Heart left ventricle (tissue), 7 donors: ENCODE measurements around a stretch of chr14.

DNA sequence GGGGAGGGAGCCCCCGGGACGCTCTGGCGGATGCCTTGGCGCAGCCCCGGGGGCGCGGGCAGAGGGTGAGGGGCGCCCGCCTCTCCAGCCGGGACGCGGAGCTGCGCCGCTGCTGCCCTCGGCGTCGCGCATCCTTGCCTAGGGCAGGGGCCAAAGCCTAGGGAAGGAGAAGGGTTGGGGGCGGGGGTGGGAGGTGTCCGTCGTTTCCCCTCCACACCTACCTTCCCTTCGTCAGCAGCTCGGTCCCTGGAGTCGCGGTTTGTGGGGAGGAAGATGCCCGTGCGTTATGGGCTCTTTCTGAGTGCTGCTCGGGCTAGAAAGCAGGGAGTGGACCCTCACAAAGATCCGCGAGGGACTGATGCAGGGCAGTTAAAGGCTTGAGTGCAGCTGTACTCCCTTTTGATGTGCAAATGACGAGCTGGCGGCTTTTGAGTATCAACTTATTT lies 862 bp downstream of the FUT8 start:
- PRO-cap, 6 experiments, result peak in 6 of 6 experiments; most common plus-strand start position 228 of the sequence (in 1); most common minus-strand start position 136 of the sequence (in 5)
- RAMPAGE, long total RNA, 2 experiments, result no peak in any of the 2 experiments
- RRBS, result 1% methylated on average over 6 of the region's 32 CpGs

- PRO-cap, 6 experiments, result no peak in any of the 6 experiments
- RAMPAGE, long total RNA, 2 experiments, result no peak in any of the 2 experiments
- RRBS, result no CpG with 5 or more reads among the region's 7 CpGs
Observed at GRCh38 chr14:65797704-65798022, 385.1 kb downstream of the FUT8 start.

DNA sequence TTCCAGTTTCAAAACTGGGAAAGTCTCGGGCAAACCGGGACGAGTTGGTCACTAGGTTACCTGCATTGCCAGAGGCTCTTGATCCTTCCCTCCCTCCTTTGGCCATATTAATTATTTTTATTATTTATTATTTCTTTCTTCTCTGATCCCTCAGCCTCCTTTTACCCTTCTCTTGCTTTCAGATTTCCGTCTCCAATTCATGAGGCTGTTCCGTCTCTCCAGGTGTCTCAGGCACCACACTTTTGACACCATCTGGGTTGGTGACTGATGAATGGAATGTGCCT lies 523.7 kb upstream of the CCDC196 start:
- PRO-cap, 6 experiments, result no peak in any of the 6 experiments
- RAMPAGE, long total RNA, 2 experiments, result no peak in any of the 2 experiments
- RRBS, result no CpG with 5 or more reads among the region's 5 CpGs

DNA sequence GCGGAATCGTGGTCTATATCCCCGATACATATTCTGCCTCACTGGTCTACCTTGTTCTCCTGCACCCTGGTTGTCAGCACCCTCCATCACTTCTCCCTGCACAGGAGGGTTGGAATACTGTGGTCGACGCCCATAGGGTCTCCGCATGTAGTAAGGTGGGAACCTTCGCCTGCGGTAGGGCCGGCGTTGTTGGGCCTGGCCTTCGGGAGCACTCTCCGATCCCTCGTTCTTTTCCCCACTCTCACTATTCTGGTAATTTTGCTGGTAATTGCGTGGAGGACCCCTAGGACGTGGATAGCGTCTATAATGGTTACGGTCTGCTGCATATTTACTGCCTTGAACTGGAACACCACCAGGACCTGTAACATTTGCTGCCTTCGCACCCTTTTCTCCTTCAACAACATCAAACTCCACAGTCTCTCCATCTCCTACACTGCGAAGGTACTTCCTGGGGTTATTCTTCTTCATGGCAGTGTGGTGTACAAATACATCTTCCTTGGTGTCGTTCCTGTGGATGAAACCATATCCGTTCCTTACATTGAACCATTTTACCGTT lies 473.0 kb upstream of the CCDC196 start:
- PRO-cap, 6 experiments, result no peak in any of the 6 experiments
- RAMPAGE, long total RNA, 2 experiments, result no peak in any of the 2 experiments
- RRBS, result no CpG with 5 or more reads among the region's 22 CpGs

- PRO-cap, 6 experiments, result no peak in any of the 6 experiments
- RAMPAGE, long total RNA, 2 experiments, result no peak in any of the 2 experiments
- RRBS, result no CpG with 5 or more reads among the region's 14 CpGs
Observed at GRCh38 chr14:67268300-67269045, 27.2 kb downstream of the PALS1 start.

DNA sequence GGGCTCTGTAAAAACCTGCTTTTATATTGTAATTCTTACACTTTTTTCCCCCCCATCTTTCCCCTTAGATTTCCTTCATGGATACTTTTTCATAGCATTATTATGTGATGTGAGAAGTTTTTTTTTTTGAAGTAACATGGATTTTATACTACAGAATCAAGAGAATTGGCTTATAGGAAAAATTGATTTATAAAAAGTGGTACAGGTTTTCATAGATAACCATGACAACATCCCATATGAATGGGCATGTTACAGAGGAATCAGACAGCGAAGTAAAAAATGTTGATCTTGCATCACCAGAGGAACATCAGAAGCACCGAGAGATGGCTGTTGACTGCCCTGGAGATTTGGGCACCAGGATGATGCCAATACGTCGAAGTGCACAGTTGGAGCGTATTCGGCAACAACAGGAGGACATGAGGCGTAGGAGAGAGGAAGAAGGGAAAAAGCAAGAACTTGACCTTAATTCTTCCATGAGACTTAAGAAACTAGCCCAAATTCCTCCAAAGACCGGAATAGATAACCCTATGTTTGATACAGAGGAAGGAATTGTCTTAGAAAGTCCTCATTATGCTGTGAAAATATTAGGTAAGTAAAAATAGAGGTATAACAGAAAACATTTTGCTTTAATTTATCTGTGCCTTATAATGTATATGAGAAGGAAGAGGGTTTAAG lies 37.9 kb downstream of the PALS1 start:
- PRO-cap, 6 experiments, result no peak in any of the 6 experiments
- RAMPAGE, long total RNA, 2 experiments, result no peak in any of the 2 experiments
- RRBS, result no CpG with 5 or more reads among the region's 8 CpGs

DNA sequence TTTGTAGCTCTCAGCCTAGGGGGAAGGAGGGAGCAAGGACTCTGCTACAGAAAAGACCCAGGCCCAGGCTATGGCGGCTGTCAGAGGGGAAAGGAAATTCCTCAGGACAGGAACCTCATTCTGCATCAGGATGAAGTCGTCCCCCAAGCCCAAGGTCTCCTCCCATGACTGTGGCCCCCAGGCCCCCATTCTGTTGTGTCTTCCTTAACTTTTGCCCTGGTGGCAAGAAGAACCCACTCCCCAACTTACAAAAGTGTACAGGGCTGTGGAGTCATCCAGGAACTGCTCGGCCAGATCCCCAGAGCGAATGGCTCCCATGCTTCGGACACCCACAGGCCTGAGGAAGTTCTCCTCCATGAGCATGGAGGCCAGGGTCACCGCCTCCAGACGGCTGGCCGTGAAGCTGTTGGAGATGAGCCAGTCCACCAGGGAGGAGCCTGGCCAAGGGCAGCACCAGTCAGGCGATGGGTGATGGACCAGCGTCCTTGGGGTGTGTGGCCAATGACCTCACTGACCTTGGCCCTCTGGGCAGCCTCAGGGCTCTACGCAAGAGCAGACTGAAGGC lies 19.5 kb downstream of the PLEK2 start:
- PRO-cap, 6 experiments, result no peak in any of the 6 experiments
- RAMPAGE, long total RNA, 2 experiments, result no peak in any of the 2 experiments
- RRBS, result no CpG with 5 or more reads among the region's 11 CpGs

- PRO-cap, 6 experiments, result no peak in any of the 6 experiments
- RAMPAGE, long total RNA, 2 experiments, result no peak in any of the 2 experiments
- RRBS, result no CpG with 5 or more reads among the region's 6 CpGs
Observed at GRCh38 chr14:67622628-67623560, 3.2 kb downstream of the ARG2 start.

- PRO-cap, 6 experiments, result no peak in any of the 6 experiments
- RAMPAGE, long total RNA, 2 experiments, result no peak in any of the 2 experiments
- RRBS, result no CpG with 5 or more reads among the region's 2 CpGs
Observed at GRCh38 chr14:67856854-67857200, 37.2 kb downstream of the RAD51B start.

GRCh38 chr14:67888292-67888683 lies 68.7 kb downstream of the RAD51B start:
- PRO-cap, 6 experiments, result no peak in any of the 6 experiments
- RAMPAGE, long total RNA, 2 experiments, result no peak in any of the 2 experiments
- RRBS, result no CpG with 5 or more reads among the region's 1 CpG

DNA sequence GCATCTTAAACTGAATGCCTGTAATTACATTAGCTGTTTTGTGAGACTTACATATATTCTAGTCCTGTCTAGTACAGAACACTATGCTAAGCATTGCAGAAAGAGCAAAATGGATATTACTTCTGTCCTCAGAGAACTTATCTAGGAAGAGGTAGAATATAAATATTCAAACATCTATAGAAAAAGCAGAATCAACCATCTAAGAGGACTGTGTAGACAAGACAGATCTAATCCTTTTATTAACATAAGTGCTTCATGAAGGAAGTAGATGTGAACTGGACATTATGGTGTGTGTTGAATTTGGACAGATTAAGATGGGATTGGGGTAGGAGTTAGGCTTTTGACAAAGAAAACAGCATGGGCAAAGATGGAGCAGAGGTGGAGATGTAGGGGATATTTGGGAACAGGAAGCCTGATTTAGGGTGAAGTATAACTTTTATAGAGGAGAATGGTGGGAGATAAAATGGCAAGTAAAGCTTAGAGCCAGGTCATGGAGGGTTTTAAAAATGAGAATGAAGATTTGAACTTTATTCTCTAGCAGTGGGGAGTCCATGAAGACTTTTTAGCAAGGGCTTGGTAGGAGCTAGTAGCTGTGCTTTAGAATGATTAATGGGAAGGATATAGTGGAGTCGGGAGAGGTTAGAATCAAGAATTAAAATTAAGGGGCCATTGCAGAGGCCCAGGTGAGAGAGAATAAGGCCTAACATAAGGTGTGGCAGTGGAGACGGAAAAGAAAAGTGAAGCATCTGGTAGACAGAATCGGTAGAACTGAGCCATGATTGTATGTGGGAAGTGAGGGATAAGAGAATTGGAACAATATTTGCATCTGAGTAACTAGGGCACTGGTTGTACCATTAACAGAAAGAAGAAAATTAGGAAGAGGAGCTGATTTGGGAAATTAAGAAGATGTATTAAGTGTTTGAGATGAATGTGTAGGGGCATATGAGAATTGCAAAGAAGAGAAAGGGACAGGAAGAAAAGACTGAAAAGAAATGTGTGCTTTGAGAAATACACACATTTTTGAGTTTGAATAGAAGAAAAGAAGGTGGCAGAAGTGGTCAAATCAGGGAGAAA lies 133.7 kb downstream of the RAD51B start:
- PRO-cap, 6 experiments, result no peak in any of the 6 experiments
- RAMPAGE, long total RNA, 2 experiments, result no peak in any of the 2 experiments
- RRBS, result no CpG with 5 or more reads among the region's 3 CpGs

DNA sequence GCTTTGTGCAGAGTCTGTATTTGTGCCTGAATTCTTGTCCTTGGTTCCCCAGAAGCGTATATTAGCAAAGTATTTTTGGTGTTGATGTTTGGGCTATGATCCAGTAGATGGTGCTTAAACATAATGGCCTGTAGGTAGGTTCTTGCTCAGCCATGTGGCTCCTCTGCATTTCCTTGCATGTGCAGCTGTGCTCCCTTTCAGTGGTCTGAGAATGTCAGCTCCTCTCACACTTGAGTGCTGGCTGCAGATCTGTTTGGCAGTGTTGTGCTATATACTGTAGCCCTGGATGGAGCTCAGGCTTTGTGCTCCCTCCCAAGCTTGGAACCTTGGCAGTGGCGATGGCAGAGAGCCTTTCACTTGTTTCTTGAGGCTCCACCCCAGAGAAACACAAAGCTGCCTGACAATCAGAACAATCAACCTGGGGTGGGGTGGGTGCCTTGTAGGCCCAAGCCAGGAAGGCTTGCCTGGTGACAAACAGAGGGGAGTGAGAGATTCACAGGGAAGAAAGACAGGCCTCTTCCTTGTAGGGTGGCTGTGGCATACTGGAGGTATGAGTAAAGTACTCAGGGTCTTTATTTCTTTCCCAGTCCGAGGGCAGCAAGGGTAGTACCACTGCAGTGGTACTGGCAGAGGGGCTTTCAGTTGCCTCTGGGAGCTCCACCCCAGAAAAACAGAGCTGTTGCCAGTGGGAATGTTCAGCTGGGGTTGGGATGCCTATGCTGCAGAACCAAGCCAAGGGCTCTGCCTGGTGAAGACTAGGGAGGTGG lies 255.3 kb downstream of the RAD51B start:
- PRO-cap, 6 experiments, result peak in 1 of 6 experiments; most common minus-strand start position 328 of the sequence (in 1)
- RAMPAGE, long total RNA, 2 experiments, result no peak in any of the 2 experiments
- RRBS, result no CpG with 5 or more reads among the region's 3 CpGs

GRCh38 chr14:68084939-68085601 lies 265.5 kb downstream of the RAD51B start:
- PRO-cap, 6 experiments, result no peak in any of the 6 experiments
- RAMPAGE, long total RNA, 2 experiments, result no peak in any of the 2 experiments
- RRBS, result no CpG with 5 or more reads among the region's 1 CpG

DNA sequence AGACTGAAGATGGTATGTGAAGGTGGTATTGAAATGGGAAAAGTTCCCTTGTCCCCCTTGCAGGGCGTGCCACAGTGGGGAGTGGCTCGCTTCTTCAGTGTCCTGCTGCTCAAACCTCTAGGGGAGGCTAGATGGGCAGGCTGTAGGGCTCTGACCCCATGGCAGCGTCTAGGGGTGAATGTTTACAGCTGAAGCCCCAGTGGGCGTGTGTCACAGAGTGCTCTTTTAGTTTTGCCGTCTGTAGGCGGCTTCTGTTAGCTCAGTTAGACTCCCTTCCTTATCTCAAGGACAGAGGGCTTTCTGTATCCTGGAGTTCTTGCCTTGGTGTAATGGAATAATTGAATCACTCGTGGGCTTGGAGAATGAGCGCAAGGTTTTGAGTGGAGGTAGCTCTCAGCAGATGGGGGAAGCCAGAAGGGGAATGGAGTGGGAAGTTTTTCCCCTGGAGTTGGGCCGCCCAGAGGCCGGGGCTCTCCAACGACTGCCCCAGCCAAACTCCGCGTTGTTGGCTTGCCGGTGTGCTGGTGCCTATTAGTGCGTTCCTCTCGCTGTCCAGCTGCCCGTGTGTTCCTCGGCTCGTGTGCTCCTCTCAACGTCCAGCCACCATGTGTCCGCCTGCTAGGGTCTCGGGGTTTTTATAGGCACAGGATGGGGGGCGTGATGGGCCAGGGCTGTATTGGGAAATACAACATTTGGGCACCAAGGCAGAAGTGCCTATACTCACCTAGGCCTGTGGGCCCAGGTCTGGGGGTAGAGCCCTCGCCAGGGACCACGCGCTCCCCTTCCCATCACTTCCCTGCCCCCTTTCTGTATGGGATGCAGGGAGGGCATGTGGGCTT lies 266.4 kb downstream of the RAD51B start:
- PRO-cap, 6 experiments, result no peak in any of the 6 experiments
- RAMPAGE, long total RNA, 2 experiments, result no peak in any of the 2 experiments
- RRBS, result 58% methylated on average over 5 of the region's 26 CpGs

DNA sequence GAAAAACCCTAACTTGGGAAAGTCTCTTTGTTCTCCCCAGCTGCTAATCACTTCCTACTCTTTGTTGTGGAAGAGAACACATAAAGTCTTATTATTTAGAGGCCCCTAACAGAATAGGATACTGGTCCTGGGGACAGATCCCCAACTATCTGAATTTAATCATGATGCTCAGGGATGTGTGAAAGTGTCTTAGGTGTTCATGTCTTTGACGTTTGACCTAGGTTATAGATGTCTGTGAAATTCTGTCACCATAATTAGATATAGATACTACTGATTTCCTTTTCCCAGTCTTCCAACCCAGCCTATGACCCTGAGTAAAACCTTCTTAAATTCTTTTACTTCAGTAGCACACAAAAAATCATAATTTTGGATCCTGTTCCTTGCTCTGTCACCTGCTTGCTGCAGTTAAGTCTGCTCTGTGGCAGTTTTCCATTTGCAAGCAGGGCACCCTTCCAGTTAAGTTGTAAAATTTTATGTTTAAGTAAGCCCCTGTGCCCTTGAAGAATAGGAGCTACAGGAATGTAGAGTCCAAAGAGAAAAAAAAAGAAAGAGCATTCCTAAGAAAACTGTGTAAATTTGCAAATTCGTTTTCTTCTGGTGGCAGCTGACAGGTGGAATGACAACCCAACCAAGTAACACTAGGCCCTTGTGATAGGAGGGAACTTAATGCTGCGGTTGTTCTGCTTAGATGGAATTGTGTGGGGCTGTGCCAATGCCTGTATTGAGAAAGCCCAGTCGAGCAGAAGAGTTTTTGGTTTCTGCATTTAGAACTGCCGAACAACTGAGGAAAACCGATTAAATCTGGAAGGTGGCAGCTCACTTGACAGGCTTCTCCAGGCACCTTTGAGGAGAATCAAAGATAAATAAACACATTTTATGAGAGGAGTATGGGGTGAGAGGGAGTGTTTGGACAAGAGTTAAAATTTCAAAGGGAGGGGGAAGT lies 279.8 kb downstream of the RAD51B start:
- PRO-cap, 6 experiments, result no peak in any of the 6 experiments
- RAMPAGE, long total RNA, 2 experiments, result no peak in any of the 2 experiments
- RRBS, result no CpG with 5 or more reads among the region's 6 CpGs

DNA sequence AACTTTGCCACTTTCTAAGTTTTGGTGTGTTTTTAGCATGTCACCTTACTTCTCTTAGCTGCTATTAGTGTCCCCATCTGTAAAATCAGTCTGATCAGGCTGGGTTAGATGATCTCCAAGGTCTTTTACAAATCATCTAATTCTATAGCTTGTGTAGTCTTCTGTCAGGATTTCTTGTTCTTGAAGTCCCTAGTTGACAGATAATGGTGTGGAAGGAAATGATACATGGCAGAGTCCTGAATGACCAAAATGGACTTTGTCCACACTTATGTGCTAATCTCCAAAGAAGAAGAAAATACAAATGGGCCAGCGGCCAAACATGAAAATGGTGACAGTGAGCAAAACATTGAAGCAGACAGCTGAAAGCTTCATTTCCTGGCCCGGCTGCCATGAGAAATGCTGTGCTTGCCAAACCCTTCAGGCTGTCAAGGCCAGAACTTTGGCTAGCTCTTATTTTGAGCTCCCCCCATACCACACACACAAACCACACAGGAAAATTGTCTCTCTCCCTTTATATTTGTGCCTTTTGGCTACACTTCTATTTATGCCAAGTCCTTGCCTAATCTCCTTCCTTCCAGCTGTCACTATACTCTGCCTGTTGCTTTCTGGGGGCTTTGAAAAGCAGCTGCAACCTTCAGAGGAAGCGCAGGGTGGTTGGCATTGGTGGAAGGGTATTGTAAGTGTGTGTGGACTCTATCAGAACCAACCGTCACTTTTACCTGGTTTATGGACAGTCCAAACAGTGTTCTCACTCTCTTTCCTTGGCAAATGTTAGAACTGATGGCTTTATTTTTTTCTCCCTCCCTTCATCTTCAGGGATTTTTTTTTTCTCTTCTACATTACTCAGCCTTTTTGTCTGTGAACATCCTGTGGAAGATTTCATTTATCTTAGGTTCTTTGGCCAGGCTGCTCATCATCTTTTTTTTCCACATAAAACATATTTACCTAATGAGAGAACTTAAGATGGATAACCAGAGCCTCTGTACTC lies 323.8 kb downstream of the RAD51B start:
- PRO-cap, 6 experiments, result no peak in any of the 6 experiments
- RAMPAGE, long total RNA, 2 experiments, result no peak in any of the 2 experiments
- RRBS, result no CpG with 5 or more reads among the region's 4 CpGs

DNA sequence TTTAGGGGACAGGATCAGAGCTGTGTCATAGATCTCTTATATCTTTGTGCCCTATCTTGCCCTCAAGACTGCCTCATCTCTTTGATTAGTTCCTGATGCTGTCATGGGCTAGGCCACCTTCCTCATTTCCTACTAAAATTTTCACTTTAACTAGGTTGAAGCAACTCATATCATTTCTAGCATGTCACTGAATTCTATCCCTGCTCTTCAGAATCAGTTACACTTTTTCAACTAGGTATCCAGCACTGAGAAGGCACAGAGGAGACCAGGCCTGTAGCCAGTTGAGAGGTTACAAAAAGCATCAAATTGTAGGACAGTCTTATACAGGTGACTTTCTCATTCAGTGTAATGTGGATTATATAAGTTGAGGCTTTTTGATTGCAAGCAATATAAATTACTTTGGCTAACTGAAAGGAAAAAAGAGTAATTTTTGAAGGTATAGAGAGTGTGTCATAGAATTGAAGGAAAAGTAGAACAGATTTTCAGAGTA lies 410.3 kb downstream of the RAD51B start:
- PRO-cap, 6 experiments, result peak in 1 of 6 experiments; most common plus-strand start position 280 of the sequence (in 1)
- RAMPAGE, long total RNA, 2 experiments, result no peak in any of the 2 experiments

DNA sequence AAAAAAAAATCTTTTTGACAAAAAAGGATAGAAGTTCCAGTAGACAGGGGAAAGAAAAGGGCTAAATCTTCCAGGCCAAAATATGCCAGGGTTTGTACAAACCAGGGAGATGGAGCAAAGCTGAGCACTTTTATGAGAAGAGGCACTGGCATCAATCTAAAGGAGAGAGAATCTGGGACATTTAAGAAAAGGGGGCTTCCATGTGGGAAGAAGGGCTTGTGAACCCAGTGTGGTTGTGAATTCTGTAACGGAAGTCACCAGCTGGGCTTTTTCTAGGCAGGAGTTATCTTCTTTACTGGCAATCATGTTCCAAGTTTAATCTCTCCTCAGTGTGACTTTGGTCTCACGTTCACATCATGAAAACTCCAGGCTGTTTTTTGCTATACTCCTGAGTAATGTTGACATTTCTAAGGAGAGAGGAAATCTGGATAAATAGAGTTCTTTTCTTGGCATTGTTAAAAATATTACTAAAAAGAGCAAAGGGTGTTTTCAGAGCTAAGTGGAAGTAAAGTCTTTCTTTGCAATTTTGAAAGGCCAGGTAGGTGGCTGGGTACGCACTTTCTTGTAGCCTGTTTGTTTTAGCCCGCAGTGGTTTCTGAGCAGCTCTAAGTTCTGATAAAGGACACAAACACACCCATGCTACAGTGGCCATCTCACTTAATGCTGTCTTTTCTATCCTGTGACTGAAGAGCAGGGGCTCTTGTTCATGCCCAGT lies 426.9 kb downstream of the RAD51B start:
- PRO-cap, 6 experiments, result peak in 1 of 6 experiments; most common plus-strand start position 343 of the sequence (in 1); most common minus-strand start position 244 of the sequence (in 1)
- RAMPAGE, long total RNA, 2 experiments, result no peak in any of the 2 experiments
- RRBS, result no CpG with 5 or more reads among the region's 4 CpGs

- PRO-cap, 6 experiments, result no peak in any of the 6 experiments
- RAMPAGE, long total RNA, 2 experiments, result no peak in any of the 2 experiments
- RRBS, result no CpG with 5 or more reads among the region's 10 CpGs
Observed at GRCh38 chr14:68248778-68249491, 429.4 kb downstream of the RAD51B start.

DNA sequence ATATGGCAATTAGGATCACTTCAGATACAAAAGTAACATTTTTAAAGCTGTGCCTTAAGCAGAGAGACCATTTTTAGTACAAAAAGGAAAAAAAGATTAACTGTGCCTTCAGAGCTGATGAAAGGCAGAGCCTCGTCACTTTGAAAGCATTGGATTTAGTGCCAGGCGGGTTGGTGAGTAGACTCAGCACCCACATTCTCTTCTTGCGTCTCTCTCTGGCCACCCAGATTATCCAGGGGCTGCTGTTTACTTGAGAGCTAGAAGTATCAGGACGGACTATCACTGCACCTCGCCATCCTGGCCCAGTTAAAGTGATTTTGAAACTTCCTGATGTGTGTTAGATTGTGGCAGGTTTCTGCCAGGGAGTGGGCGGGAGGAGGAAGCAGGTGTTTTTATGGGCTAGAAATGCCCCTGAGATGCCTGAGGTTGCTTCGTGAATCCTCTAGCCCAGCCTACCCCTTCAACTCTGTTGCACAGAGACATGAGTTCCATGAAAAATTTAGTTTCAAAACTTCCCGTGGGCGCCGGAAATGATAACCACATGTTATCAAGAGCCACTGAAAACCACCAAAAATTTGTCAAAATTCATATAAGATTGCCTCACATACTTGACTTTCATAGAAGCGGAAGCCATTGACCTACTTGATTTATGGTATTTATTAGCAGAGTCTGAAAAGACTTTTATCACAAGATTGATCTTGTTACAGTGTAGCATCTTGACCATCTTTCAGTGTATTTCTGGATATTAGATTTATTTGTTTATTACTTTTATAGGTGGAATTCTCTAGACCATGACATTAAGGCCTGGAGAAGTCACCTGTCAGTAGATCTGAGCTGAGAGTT lies 466.0 kb downstream of the RAD51B start:
- PRO-cap, 6 experiments, result no peak in any of the 6 experiments
- RAMPAGE, long total RNA, 2 experiments, result no peak in any of the 2 experiments
- RRBS, result no CpG with 5 or more reads among the region's 11 CpGs